ENCODE results near the gene RFPL3.

DNA sequence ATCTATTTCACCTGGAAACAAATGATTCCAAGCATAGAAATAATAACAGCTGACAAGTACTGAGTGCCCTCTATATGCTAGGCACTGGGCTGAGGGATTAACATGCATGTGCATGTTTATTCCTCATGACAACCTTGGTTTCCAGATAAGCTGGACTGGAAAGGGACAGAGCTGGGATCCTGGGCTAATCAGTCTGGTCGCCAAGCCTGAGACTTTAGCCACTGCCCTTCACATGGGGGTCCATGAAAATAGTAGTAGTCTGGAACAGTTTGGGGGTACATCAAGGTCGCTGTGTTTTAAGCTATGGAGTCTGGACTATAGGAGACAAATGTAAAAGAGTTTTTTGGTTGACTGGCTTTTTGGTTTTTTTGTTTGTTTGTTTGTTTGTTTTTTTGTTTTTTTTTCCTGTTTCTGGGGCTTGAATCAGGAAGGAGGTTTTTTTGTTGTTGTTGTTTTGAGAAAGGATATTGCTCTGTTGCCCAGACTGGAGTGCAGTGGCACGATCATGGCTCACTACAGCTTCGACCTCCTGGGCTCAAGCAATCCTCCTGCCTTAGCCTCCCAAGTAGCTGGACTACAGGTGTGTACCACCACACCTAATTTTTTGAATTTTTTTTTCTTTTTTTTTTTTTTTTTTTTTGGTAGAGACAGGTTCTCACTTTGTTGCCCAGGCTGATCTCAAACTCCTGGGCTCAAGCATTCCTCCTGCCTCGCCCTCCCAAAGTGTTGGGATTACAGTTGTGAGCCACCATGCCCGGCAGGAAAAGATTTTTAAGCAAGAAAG is 23.4 kb downstream of the PIK3IP1 start:
- RRBS, result no CpG with 5 or more reads among the region's 6 CpGs

- RRBS, result no CpG with 5 or more reads among the region's 3 CpGs
These were observed 3.3 kb downstream of the PIK3IP1 start for GRCh38 chr22:31288898-31289422.

DNA sequence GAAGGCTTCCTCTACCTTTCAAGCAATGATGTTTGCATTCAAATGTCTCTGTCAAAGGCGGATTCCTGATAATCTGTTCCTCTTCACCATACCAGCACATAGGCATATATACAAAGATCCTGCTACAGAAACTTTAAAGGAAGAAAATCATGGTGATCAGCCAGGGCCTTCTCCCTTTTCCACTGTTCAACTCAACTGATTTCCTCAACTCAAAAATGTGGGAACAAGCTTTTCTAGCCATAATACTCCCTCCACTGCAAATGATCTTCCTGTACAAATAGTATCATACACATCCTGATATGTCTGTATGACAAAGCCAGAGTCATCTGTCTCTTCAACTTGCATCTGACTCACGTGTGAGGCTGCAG is 13.4 kb downstream of the PATZ1 start:
- RRBS, result no CpG with 5 or more reads among the region's 2 CpGs

DNA sequence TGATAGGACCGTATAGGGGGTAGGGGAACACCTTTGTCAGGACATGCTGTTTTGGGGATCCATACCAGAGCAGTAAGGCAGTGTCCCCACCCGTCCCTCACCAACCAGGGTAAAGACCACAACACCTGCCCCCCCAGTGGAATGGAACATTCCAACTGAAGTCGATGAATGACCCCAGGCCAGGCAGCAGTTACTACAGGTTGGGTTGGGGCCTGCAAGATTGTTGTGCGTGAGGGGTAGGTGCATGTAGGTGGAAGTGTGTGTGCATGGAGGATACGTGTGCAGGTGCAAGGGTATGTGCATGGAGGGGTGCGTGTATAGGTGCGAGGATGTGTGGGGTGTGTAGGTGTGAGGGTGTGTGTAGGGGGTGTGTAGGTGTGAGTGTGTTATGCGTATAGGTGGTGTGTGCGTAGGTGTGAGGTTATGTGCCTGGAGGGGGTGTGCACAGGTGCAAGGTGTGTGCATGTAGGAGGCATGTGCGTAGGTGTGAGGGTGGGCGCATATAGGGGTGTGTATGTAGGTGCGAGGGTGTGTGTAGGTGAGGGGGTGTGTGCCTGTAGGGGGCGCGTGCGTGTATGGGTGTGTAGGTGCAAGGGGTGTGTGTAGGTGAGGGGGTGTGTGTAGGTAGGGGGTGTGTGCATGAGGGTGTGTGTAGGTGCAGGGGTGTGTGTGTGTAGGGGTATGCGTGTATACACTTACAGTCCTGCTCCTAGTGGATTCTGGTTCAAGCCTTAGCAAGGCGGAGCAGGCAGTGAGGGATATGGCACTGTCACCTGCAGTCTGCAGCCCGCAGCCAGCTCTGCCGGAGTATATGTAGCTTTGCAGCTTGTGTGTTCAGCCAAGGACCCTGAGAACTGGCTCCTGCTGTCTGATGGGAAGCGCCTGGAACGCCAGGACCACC is 32.8 kb downstream of the PISD start:
- RRBS, result no CpG with 5 or more reads among the region's 21 CpGs

GRCh38 chr22:31646129-31647198 is 15.6 kb downstream of the PISD start:
- RRBS, result no CpG with 5 or more reads among the region's 8 CpGs

GRCh38 chr22:31738415-31739064 is 11.4 kb downstream of the PRR14L start:
- RRBS, result no CpG with 5 or more reads among the region's 5 CpGs

DNA sequence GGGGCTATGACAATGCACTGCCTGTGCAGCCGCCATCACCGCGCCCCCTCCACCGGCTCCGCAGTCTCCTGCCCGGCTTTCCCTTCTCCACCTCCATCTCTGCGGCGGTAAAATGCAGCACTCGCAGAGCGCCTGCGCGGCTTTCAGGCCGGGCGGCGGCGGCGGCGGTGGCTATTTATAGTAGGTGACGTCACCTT is 256 bp upstream of the YWHAH start:
- RRBS, result 2% methylated on average over 14 of the region's 19 CpGs

GRCh38 chr22:32078995-32079436 is 36.0 kb downstream of the SLC5A1 start:
- RRBS, result no CpG with 5 or more reads among the region's 2 CpGs

GRCh38 chr22:32202351-32203199 is 2.3 kb downstream of the RFPL2 start:
- RRBS, result 2% methylated on average over 13 of the region's 33 CpGs

DNA sequence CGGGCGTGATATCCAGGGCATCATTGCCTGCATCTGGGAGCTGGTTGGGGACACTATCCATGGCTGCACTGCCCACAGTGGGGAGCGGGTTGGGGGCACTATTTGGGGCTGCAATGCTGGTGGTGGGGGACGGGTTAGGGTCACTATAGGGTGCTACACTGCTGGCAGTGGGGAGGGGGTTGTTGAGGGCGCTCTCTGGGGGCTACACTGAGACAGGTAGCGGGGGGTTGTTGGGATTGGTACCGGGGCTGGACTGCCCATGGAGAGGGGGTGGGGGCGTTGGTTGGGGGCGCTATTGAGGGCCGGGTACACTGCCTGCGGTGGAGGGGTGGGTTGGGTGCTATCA is 763 bp upstream of the RFPL2 start:
- RRBS, result 28% methylated on average over 4 of the region's 11 CpGs

GRCh38 chr22:32357661-32357968 is at the start of gene RFPL3:
TSS of gene RFPL3 (plus strand) at chr22:32357867.
- RRBS, result no CpG with 5 or more reads among the region's 6 CpGs

DNA sequence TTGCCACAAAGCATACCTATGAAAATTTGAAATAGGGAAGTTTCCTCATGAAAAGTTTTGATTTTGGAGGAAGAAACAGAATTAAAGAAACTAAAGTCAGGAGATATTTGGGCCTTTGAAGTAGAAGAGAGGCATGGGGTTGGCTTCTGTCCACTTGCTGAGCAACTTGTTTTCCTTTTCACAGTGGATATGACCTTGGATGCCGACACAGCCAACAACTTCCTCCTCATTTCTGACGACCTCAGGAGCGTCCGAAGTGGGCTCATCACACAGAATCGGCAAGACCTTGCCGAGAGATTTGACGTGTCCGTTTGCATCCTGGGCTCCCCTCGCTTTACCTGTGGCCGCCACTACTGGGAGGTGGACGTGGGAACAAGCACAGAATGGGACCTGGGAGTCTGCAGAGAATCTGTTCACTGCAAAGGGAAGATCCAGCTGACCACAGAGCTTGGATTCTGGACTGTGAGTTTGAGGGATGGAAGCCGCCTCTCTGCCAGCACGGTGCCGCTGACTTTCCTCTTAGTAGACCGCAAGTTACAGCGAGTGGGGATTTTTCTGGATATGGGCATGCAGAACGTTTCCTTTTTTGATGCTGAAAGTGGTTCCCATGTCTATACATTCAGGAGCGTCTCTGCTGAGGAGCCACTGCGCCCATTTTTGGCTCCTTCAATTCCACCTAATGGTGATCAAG is 2.5 kb downstream of the RFPL3 start:
- RRBS, result no CpG with 5 or more reads among the region's 19 CpGs

DNA sequence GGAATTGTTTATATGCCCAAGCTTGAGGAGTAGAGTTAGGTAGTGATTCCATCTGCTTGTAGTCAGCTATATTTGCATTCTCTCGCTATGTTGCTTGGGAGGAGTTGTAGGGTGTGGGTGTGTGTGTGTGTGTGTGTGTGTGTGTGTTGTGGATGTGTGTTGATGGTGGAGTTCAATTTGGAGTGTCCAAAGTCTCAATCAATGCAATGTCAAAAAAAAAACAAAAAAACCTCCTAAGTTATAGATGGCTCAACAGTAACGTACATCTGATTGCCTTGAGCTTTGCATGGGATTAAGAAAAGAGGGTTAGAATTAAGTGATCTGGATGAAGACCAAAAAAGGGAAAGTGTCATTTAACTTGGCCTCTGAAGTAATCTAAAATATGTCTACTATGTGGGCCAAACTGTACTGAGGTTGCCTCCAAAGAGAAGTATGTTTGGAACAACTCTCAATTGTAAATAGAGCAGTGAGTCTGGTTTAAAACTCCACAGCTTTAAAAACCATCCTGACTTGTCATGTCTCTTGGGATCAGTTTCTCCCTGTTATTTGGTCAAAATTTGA is 11.5 kb upstream of the RTCB start:
- RRBS, result no CpG with 5 or more reads among the region's 2 CpGs

DNA sequence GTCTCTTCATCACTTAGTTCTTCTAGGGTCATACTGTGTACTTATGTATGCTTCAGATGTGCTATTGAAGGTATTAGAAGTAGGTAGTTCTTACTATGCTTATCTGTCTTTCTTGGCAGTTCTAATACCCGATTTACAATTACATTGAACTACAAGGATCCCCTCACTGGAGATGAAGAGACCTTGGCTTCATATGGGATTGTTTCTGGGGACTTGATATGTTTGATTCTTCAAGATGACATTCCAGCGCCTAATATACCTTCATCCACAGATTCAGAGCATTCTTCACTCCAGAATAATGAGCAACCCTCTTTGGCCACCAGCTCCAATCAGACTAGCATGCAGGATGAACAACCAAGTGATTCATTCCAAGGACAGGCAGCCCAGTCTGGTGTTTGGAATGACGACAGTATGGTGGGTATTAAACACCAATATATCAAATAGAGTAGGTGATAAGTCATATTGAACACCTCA is 4.3 kb downstream of the FBXO7 start:
- RRBS, result no CpG with 5 or more reads among the region's 3 CpGs

GRCh38 chr22:32487059-32487509 is 12.5 kb downstream of the FBXO7 start:
- RRBS, result no CpG with 5 or more reads among the region's 2 CpGs

DNA sequence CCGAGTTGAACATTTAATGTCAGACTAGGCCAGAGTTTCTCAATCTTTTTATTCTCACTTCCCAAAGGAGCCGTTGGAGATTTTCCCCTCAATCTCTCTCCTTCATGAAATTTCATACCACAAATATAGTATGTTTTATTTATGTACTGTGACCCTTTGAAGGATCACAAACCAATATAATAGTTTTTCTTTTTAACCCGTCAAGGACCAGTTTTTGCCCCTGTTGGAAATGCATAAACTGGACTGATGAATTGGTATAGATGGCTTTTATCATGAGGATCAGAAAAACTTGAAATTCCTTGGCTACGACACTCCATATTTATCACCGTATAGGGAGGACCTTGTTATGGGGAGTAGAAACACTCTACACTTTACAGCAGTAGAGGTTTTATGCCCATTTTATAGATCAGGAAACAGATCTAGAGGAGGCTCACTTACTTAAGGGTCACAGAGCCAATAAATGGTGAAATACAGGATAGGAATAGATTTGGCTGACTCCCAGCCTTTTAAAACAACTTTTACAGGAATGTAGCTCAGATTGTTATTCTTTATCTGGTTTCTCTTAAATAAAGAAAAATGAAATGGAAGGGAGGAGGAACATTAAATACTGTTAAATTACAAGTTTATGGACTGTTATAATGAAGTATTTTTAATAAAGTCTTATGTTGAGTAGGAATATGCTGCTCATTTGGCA is 14.6 kb downstream of the FBXO7 start:
- RRBS, result no CpG with 5 or more reads among the region's 5 CpGs

GRCh38 chr22:32531686-32533042 is 57.6 kb downstream of the FBXO7 start:
- RRBS, result 35% methylated on average over 5 of the region's 29 CpGs

DNA sequence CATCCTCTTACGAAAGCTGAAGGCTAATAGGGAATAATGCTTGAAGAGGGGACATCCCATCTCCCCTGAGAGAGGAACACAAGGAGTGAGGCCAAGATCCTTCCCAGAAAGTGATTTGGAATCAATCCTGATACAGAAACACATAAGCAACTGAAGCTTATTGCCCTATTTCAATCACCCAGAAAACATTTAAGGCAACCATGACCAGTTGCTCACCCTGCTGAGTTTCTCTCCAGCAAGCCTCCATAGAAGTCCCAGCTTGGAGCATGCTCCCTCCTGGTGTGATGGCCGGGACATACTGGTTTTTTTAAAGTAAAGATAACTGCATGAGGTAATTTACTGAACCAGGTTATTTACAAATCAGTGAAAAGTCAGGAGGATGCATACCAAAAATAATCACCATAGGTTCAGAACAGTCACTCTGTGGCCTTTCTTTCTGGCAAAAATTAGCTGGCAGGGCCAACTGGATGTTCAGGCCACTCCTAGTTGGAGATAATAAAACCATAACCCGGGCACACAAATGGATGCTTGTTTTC is 80.7 kb downstream of the FBXO7 start:
- RRBS, result no CpG with 5 or more reads among the region's 3 CpGs

- RRBS, result 56% methylated on average over 4 of the region's 9 CpGs
These were observed 87.9 kb downstream of the FBXO7 start for GRCh38 chr22:32562413-32562910.

DNA sequence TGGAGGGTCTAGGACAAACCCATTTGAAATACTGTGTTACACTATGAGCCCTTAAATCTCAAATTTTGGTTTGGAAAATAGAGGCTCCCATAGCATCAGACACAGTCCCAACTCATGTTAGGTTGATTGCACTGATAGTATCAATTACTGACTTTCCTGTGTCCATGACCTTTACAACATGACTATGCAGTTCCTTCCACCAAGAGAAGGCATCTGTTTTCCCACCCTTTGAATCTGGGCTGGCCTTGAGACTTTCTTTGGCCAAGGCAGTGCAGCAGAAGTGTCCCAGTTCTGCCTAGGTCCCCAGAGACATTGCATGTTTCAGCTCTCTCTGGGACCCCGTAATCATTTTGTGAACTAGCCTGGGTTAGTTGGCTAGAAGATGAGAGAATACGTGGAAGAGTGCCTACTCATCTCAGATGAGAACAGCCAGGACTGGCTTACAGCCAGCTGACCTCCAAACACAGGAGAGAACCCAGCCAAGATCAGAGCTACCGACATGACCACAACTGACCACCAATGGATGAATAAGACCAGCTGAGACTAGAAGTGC is 145.0 kb downstream of the FBXO7 start:
- RRBS, result no CpG with 5 or more reads among the region's 3 CpGs

All from BE2C (cell line).